Breast (tissue), 4 donors: ENCODE measurements around a stretch of chr2.

DNA sequence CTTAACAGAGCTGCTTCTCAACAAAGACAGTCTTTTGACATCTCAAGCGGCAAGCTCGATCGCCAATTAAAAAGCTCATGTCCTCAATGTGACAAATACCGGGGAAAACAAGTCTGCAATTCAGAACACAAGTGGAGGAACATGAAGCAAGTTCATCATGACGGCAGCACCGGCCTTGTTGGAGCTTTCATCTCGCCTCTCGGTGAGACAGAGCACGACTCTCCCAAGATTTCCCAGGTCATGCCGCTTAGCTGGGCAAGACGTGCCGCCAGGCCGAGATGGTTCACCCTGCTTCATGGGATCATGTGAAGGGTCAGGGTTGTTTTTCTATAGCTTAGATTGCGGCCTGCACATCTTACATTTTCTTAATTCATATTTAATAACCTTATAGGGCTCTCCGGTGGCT, 65.0 kb downstream of the KLHL29 start:
- PRO-cap, 3 experiments = no peak in any of the 3 experiments
- RRBS = 71% methylated on average over 1 of the region's 15 CpGs

DNA sequence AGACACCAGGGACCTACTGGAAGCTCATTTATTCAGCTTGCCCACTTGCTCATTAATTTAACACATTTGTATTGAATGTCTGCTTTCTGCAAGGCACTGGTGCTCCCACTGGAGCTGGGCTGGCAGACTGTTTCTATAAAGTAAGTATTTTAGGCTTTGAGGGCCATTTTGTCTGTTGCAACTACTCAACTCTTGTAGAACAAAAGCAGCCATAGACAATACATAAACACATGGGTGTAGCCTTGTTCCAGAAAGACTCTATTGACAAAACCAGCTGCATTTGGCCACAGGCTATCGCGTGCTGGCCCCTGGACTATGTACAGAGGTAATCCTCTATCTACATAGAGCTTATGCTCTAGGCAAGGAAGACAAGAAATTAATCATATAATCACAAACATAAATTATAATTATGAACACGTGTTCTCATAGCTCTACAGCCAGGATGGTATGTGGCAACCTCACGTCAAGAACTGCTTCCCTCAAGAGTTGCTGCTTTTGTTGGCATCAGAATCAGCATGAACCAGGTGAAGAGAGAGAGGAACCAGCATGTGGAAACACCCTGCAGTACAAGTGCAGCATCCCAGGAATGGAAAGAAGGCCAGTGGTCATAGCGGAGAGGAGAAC, 73.3 kb downstream of the KLHL29 start:
- PRO-cap, 3 experiments = no peak in any of the 3 experiments
- RRBS = no CpG with 5 or more reads among the region's 5 CpGs

GRCh38 chr2:23525219-23525636, 140.2 kb downstream of the KLHL29 start:
- PRO-cap, 3 experiments = no peak in any of the 3 experiments
- RRBS = no CpG with 5 or more reads among the region's 10 CpGs

DNA sequence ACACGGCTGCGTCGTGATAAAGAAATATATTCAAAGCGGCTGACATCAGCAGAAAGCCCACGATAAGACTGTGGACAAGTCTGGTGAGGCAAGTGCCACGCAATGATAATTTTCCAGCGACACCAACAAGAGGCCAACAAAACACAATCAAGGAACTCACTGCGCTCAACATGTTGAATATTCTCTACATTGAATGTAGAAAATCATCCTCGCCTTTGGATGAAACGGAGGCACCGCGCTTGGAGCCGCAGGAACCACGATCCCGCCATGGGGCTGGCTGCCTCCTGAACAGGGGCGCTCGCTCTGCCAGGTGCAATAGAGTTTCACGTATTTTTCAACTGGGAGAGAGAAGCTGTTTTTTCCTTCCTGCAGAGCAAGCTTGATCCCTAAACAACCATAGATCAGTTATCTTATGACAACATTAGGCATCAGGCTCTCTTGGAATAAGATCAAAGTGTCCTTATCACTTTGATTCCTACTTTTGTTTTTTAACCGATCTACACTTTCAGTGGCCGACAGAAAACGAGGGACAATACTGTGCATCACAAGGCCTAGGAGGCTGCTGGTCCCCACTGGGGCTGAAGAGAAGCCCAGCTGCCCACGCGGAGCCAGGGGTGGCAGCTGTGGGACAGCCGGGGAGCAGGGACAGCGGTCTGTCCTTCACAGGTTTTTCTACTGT, 220.2 kb downstream of the ATAD2B start:
- PRO-cap, 3 experiments = no peak in any of the 3 experiments
- RRBS = 77% methylated on average over 2 of the region's 25 CpGs

DNA sequence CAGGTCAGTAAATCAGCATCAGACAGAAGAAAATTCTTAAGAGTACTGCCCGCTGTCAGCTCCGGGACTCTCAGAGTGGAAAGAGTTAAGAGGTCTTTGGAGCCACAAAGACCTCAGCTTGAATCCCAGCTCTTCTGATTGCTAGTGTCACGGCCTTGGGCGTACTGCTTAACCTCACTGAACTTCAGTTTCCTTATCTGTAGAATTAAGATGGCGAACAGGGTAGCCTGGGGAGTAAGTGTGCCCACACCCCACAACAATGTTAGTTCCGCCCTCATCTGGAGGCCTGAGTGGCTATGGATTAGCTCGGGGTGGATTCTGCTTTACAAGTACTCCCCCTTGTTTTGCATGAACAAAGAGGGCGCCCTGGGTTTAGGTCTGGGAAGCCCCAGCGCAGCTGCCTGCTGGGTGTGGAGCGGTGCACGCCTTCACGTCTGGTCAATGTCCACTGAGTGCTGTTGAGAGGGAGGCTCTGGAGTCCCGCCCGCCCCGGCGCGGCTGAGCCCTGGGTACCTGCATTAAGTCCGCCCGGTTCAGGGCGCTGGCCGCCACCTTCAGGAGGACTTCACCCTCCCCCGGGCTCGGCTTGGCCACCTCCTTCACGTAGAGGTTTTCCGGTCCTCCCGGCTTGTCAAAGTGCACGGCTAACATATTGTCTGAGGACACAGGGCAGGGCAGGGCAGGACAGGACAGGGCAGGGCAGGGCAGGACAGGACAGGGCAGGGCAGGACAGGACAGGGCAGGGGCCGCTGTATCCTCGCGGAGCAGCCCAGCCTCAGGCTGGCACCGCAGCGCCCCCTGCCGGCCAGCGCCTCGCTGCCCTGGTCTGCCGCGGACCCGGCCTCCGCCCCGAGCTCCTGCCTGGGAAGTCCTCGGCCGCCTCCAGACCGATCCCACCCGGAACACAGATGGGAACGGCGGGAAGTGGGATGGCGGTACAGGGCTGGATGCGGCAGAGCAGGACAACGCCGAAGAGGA, 669 bp downstream of the TP53I3 start:
- PRO-cap, 3 experiments = peak in 3 of 3 experiments; most common plus-strand start position 911 of the sequence (in 2); most common minus-strand start position 577 of the sequence (in 2)
- RRBS = 3% methylated on average over 23 of the region's 50 CpGs

GRCh38 chr2:24231596-24232050, 56.8 kb downstream of the FAM228A start:
- PRO-cap, 3 experiments = peak in 2 of 3 experiments; most common plus-strand start chr2:24231806 (in 2)
- RRBS = no CpG with 5 or more reads among the region's 4 CpGs

GRCh38 chr2:24259220-24260091, 84.6 kb downstream of the FAM228A start:
- PRO-cap, 3 experiments = no peak in any of the 3 experiments
- RRBS = no CpG with 5 or more reads among the region's 4 CpGs

DNA sequence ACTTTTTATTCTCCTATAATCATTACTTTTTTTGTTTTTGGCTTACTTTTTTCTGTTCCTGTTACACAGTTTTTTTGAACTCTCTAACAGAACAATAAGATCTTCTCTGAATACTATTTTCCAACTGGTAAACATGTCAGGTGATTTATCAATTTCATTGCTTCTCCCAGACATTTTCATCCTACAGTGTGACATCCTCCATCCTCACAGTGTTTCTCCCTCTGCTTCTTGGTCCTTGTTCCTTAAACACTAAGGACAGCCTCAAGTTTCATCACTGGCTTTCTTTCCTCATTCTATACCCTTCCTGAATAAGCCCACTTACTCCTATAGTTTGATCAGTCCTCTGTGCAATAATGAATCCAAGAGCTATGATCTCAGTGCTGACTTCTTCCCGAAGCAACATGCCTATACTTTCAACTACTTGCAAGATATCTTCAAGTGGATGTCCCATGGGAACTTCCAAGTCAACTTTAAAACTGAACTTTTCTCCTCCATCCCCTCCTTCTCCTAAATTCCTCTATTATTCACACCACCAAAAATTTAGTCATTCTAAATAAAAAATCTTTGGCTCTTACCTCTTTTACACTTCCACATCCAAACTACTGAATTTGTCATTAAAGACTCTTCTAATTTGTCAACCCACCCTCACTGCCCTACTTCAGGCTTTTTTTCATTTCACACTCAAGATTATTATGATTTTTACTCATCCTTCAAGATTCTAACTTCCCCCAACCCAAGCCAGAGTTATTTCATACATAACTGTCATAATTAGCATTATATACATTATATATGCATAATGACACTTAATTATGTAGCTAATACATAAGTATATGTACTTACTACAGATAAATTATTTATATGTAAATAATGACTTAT, 87.7 kb downstream of the FAM228A start:
- PRO-cap, 3 experiments = no peak in any of the 3 experiments
- RRBS = no CpG with 5 or more reads among the region's 1 CpG

GRCh38 chr2:24268941-24269755, 91.2 kb downstream of the ITSN2 start:
- PRO-cap, 3 experiments = no peak in any of the 3 experiments
- RRBS = no CpG with 5 or more reads among the region's 5 CpGs

GRCh38 chr2:24281464-24282498, 78.6 kb downstream of the ITSN2 start:
- PRO-cap, 3 experiments = no peak in any of the 3 experiments
- RRBS = no CpG with 5 or more reads among the region's 15 CpGs

- PRO-cap, 3 experiments = no peak in any of the 3 experiments
- RRBS = no CpG with 5 or more reads among the region's 7 CpGs
These were observed 29.4 kb upstream of the NCOA1 start for GRCh38 chr2:24461546-24462178.

DNA sequence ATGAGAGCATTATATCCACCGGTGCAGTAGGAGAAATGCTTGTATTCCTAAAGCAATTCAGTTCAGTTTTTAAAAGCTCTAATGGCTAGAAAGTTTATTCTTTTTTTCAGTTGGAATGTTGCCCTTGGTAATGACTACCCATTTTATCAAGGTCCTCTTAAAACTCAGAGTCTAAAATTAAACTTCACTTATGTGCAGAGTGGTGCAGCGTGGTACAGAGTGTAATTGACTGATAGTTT, 21.3 kb downstream of the NCOA1 start:
- PRO-cap, 3 experiments = no peak in any of the 3 experiments
- RRBS = no CpG with 5 or more reads among the region's 2 CpGs

DNA sequence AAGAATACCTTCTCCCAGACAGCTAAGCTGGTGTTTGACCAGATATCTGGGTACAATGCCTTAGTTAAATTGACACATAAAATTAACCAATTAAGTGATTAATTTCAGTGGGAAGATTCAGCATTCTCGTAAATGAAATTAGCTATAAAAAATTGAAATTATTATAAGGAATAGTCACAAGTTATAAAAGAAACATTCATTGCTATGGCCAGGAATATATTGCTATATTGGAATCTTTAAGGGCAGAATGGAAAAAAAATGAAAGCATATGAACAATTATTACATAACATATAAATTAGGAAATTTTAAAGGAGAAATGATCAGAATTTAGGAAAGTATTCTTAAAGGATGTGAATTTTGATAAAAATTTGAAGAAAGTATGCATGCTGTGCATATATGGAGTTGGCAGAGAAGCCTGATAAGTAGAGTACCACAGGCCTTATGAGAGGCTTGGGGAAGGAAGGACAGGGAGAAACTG, 107.1 kb downstream of the NCOA1 start:
- PRO-cap, 3 experiments = no peak in any of the 3 experiments
- RRBS = no CpG with 5 or more reads among the region's 1 CpG

DNA sequence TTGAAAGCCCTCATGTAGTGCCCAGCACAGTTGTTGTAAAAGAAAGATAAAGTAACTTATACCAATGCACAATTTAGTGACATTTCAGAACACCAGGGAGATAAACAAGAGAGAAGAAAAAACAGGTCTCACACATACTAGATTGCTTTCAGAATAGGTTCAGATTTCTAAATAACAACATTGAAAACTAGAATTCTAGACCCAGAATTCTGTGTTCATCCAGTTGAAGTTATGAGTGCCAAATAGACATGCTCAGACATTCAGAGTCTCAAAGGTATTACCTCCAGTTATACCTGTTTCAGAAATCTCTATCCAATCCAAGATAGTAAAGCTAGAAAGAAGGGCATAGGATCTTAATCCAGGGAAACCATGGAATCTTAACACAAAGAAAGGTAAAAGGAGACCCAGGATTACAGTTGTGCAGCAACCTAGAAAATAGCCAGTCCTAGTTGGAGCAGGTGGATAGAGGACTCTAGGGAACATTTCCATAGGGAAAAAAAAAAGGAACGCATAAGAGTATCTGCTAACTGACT, 124.8 kb downstream of the PTRHD1 start:
- PRO-cap, 3 experiments = no peak in any of the 3 experiments
- RRBS = no CpG with 5 or more reads among the region's 1 CpG

- PRO-cap, 3 experiments = no peak in any of the 3 experiments
- RRBS = no CpG with 5 or more reads among the region's 7 CpGs
These were observed 26.6 kb downstream of the PTRHD1 start for GRCh38 chr2:24766441-24767048.

- PRO-cap, 3 experiments = no peak in any of the 3 experiments
- RRBS = no CpG with 5 or more reads among the region's 25 CpGs
These were observed 77.8 kb upstream of the POMC start for GRCh38 chr2:25245996-25246826.

GRCh38 chr2:25257026-25257407, 84.7 kb downstream of the DNMT3A start:
- PRO-cap, 3 experiments = no peak in any of the 3 experiments
- RRBS = no CpG with 5 or more reads among the region's 7 CpGs

DNA sequence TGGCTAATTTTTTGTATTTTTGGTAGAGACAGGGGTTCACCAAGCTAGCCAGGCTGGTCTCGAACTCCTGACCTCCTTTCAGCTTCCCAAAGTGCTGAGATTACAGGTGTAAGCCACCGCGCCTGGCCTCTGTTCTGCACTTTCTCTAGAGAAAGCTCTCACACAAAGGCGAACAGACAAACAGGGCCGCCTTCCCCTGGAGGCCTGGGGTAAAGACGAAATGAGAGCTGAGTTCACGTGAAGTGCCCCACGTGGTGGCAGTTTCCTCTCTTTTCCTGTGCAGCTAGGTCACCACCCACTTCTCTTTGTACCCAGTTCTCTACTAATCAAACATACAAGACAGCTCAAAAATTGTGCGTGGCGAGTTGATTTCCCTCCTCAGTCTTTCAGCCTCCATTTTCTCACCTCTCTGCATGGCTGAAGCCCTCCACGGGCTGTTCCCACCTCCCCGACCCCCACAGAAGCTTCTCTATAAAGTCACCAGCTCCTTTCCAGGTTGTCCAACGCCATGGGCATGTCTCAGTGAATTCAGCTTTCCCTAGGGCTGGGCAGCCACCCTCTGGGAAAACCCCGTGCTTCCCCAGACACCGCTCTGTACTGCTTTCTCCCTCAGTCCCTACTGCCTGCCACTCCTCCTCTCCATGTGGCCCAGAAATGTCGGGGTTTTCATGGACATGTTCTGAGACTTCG, 68.3 kb downstream of the DNMT3A start:
- PRO-cap, 3 experiments = no peak in any of the 3 experiments
- RRBS = no CpG with 5 or more reads among the region's 17 CpGs

GRCh38 chr2:25273961-25274628, 67.6 kb downstream of the DNMT3A start:
- PRO-cap, 3 experiments = no peak in any of the 3 experiments
- RRBS = no CpG with 5 or more reads among the region's 6 CpGs

GRCh38 chr2:25323507-25324145, 18.1 kb downstream of the DNMT3A start:
- PRO-cap, 3 experiments = no peak in any of the 3 experiments
- RRBS = no CpG with 5 or more reads among the region's 11 CpGs